Left common carotid artery plus branches (tissue), 1 donor: ENCODE data around the genes LIPF, LIPA and KIF20B.

DNA sequence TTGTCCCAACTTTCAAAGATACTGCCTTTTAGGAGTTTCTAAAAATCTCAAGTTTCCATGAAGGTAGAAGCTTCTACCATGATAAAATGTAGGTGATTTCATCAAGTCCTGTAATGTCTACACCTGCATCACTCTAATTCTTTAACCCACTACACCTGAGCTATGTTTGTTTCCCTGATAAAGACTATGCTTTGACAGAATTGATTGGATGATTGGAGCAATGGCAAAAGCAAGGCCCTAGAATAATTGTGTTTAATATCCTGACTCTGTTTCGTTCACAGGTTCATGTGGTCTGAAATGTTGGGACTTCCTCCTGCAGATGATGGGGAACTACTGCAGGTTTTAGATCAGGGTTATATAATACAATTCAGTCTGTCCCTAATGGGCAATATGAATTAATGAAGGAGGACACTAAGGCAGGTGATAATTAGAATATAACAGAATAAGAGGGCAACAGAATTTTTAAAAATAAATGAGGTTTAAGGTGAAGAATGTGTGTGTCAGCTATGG lies 62.0 kb downstream of the RNLS start:
- PRO-cap: no peak

GRCh38 chr10:88545249-88545736 lies 37.8 kb downstream of the RNLS start:
- PRO-cap: no peak

- PRO-cap: no peak
Observed at GRCh38 chr10:88664168-88664672, at the start of gene LIPF. Gene LIPF, plus strand, starts transcription at chr10:88664442.

GRCh38 chr10:88948577-88949460 lies 3.8 kb downstream of the ACTA2 start:
- PRO-cap: no peak

DNA sequence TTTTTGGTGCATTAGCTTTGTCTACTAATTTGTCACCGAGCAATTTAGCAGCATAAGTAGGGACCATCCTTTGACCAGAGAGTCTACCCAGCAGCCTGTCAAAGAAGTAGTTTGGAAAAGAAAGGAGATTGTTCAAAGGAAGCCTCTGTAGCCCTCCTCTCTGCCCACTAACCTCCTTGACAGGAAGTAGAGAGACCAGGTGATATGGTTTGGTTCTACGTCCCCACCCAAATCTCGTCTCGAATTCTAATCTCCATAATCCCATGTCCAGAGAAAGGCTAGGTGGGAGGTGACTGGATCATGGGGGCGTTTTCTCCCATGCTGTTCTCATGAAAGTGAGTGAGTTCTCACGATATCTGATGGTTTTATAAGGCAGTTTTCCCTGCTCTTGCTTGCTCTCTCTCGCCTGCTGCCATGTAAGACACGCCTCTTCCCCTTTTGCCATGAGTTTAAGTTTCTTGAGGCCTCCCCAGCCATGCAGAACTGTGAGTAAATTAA lies 898 bp upstream of the ACTA2 start:
- PRO-cap: unidirectional peak, minus-strand start at position 169 of the sequence; bidirectional peak, plus-strand start at position 395 of the sequence, minus-strand start at position 169 of the sequence

DNA sequence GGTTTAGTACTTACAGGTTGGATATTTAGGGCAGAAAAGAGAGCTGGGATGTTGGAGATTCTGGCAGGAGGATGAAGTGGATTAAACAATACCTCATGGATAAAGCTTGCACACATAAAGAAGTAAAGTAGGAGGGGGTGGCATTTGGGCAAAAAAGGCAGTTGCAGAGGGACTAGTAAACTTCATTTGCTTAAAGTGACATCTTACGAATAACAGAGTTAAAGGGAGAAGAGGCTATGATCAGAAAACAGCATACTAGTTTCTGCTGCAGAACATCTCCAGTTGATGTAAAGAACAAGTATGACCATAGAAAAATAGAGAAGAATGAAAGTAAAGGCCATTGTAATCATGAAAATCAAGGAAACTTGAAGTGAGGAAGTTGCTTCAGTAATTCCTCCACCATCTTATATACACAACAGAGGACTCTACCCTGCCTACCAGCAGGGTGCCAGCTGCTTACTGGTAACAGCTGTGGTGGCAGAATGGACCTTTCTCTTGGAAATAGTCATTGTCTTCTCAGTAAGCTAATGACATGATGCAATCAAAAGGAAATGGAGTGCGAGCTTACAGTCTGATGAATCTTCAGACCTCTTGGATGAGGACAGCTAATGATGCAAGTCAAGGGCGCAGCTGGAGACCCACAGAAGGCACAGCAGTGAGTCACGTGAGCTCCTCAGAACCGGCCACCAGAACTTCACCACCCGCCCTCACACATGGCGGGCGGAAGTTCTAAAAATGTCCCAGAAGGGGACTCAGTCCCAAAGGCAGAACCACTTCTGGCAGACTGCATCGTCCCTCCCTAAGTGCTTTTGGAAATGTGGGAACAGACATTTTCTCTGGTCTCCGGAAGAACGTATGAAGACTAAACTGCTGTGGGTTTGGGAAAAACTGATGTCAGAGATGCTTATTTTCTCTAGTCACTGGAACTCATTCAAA lies 96.1 kb downstream of the FAS start:
- PRO-cap: no peak

DNA sequence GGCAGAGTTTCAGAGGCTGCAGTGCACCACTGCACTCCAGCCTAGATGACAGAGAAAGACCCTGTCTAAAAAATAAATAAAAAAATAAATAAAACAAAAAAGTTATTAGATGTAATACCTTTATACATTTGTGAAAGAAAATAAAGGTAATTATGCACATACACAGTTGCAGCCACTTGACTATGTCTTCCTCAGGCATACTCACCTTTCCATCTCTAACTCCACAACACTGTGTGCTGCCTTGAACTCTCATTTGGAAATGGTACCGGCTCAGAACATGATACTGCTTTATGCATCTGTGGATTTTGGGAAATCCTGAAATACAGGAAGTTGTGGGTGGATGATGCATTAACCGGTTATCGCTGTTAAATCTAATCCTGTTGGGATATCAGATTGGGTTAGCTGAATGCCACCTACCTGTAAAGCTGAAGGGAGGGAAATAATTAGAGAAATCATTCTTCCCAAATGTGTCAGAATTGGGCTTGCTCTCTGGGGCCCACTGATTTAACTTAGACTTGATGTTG lies 54.1 kb downstream of the CH25H start:
- PRO-cap: no peak

- PRO-cap: unidirectional peak, minus-strand start at chr10:89251775
Observed at GRCh38 chr10:89251669-89252265, at the start of gene LIPA. Gene LIPA, minus strand, starts transcription at chr10:89251775.

DNA sequence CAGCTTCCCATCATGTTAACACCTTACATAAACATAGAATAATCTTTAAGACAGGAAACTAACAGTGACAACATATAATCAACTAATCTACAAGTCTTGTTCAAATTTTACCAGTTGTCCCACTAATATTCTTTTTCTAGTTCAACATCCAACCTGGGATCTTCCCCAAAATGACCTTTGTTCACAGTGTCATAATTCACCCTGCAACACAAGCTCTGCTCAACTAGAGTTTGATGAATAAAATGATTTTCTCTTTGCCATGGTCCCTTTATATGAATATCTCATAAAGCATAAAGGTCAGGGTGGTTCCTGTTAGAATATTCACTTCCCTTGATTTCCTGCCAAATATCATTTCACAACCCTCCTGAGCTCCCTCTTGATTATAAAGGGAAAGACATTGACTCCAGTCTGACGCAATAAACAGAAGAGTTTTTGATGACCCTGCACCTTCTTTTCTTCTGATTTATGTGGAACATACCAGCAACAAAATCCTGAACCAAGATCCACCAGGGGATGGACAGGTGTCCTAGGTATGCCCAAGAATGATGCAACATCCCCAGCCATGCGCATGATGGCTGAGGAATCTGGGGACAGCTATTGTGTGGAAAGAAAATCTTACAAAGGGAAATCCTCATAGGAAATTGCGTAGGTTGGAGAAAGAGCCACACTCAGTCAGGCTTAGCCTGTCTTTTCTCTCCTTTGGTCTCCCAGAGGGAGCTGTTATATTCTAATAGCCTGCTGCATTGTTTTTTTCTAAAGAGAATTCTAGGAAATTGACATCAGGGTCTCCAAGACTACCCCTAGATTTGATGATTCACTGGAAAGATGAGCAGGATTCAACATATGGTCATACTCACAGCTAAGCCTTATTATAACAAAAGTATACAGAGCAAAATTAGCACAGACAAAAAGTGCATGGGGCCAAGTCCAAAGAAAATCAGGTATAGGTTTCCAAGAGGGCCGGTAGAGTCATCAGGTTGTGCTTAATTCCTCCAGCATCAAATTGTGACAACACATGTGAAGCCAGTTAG lies 18.8 kb downstream of the IFIT3 start:
- PRO-cap: no peak

- PRO-cap: no peak
Observed at GRCh38 chr10:89347617-89348265, 19.9 kb downstream of the IFIT3 start.

DNA sequence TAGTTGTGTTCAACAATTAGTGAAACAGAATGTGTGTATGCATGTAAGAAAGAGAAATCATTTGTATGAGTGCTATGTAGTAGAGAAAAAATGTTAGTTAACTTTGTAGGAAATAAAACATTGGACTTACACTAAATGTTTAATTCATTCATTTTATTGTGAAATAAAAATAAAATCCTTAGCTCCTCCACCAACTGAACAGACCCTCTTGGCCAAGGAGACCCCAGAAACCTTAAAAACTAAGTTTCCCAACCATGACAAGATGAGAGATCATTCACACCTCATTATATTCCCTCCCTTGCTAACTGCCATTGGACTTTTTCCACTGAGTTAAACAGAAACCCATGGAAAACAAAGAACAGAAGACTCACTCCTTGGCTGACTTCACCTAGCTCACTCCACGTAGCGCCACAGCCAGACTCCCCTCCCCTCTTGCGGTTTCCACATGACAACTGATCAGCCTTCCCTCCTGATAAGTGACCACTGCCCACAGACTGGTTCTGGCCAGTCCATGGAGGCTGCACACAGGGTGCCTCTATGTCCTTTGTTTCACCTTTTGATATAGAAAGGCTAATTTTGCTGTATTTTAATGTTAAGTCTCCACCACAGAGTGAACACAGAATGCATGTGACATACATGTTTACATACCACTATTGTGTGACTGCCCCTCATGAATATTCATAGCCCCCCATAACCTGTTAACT lies 10.4 kb upstream of the IFIT5 start:
- PRO-cap: no peak

- PRO-cap: no peak
Observed at GRCh38 chr10:89558551-89559268, 23.3 kb upstream of the SLC16A12 start.

GRCh38 chr10:89668941-89669377 lies 23.9 kb upstream of the PANK1 start:
- PRO-cap: no peak

DNA sequence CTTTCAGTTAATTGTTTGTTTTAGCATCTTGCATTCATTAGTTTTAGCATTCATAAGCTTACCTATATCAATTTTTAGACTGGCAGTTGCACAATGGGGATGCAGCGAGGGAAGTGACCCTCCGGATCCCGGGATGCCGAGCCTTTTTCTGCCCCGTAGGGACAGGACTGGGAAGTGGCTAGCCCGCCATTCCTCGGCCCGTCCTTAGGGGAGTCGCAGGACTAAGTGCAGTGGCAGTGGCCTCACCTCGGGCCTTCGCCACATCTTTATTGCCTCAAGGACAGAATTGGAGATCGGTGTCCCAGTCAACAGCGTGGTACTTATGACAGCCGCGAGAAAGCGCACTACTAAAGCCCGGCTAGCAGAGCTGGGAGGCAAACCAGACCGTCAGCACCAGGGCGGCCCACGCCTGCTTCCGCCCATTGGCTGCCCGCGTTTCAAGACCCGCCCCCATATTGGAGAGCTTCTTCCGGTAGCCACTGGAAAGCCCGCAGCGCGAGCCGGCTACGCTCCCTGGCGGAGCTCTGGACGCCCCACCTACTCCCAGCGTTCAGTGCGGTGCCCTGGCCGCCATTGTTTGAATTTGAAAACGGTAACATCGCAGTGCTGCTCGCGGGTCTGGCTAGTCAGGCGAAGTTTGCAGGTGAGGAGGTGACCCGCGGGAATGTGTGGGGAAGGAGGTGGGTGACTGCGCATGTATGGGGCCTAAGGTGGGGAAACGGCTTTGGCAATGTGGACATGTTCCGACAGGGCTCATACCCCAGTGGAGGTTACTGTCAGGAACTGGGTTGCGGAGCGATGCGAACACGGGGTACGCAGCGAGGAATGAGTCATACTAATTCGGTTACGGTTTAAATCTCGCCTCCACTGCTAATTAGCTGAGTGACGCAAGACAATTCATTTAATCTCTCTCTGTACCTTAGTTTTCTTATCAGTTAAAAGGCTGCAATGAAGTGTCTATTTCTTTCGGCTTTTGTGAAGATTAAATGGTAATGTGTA lies at the start of gene KIF20B:
TSS of gene KIF20B (plus strand) at position 553 of the 999 bp plus-strand sequence.
- PRO-cap: no peak

- PRO-cap: no peak
Observed at GRCh38 chr10:90856985-90857458, 817 bp downstream of the HTR7 start.

DNA sequence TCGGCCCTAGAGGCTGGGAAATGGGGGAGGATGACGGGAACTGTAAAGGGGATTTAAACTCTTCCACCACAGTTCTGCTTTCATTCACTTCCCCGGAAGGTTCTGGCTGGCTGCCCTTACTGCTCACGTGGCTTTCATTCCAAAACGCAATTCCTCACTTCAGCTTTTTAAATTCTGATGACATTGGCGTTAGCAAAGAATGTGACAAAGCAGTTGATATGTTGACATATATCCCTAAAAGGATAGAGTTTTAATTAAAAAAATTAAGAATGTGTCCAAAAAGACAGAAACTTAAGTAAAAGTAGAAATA lies 114.0 kb upstream of the ANKRD1 start:
- PRO-cap: no peak

GRCh38 chr10:91077567-91078167 lies 142.8 kb upstream of the PCGF5 start:
- PRO-cap: unidirectional peak, minus-strand start at chr10:91077657

GRCh38 chr10:91164272-91164381 lies 56.3 kb upstream of the PCGF5 start:
- PRO-cap: no peak

DNA sequence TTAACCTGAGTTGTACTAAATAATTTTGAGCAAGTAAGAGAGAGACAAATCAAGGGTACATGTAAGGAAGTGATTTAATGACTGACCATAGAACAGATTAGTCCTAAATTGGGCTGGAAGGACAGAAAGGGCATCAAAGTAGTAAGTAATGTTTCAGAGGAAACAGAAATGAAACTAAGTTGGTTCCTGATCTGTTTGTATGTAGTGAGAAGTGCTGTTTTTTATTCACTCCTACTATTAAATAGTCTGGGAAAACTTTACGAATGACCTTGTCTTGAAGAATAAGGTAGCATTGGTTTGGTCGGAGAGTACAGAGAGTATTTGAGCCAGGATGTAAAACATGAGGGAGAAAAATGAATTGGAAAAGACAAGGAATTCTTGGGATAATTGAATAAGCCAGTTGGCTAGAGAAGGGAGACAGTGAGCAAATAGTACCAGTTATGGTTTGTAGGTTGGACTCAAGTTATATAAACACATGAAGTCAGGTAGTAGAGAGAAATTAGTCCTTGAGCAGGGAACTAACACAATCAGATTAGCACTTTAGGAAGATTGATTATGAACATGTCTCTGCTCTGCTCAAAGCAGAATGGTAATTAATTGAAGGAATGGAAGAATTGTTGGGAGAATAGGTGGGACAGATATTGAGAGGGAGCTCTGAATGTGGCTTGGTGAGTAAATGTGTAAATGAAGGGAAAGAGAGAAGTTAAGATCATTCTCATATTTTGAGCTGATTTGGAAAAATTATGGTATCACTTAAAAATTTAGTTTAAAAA lies 25.7 kb downstream of the PCGF5 start:
- PRO-cap: no peak

GRCh38 chr10:91413502-91414483 lies 3.6 kb downstream of the HECTD2 start:
- PRO-cap: no peak